AG08470 (cell line): ENCODE results near the gene GRXCR1.

GRCh38 chr4:40305325-40306011 lies 29.7 kb upstream of the CHRNA9 start:
- RRBS: no CpG with 5 or more reads among the region's 11 CpGs

DNA sequence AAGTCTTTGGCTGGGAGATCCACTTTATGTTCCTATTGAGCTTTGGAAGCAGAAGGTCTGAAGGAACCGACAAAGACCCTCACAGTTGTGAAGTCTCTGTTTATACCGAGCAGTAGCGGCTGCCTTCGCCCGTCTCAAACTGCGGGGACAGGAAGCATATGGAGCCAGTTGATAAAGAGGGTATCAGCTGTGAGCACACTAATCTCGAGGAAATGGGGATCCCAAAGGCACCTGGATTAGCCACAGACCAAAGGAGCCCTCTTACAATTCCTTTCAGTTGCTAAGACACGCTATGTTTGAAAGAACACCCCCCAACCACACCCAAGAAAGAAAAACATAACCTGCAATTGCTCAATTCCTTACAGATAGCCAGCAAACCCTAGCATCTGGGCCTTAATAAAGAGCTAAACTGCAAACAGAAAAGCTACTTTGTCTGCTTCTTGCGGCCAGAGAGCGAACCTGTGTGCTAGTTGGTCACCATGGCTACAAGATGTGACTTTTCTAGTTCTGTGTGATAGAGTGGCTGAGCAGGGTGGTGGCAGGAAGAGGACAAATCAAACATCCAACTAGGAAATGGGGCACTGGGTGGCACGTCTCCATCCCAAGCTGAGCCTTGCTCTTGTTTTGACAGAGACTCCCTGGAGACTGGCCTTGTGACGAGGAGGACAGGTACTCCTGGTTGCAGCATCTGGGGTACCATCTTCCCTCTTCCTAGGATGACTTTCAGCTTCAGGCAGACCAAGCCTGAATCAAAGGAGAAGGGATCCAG lies 23.2 kb upstream of the CHRNA9 start:
- RRBS: no CpG with 5 or more reads among the region's 12 CpGs

DNA sequence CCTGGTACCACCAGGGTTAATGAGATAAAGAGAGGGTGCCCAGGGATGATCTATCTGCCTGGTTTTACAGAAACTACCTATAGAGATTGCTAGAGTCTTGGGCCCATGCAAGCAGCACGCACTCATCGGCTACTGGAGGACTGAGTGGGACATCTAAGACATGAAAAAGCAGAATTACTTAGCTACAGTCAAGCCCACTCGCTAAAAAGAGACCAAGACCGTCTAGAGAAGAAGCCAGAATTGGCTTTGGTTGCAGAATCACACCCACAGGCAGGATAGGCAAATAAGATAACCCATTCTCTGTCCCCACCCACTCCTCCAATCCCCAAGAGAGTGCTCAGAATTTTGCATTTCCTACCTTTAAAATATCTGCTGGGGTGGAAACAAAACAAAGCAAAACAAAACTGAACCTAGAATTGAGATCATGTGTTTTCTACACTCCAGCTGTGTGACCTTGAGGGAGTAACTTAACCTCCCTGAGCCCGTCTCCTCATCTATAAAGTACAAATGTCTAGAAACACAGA lies 114.4 kb downstream of the RBM47 start:
- RRBS: no CpG with 5 or more reads among the region's 5 CpGs

GRCh38 chr4:40546938-40547589 lies 82.6 kb downstream of the RBM47 start:
- RRBS: no CpG with 5 or more reads among the region's 2 CpGs

DNA sequence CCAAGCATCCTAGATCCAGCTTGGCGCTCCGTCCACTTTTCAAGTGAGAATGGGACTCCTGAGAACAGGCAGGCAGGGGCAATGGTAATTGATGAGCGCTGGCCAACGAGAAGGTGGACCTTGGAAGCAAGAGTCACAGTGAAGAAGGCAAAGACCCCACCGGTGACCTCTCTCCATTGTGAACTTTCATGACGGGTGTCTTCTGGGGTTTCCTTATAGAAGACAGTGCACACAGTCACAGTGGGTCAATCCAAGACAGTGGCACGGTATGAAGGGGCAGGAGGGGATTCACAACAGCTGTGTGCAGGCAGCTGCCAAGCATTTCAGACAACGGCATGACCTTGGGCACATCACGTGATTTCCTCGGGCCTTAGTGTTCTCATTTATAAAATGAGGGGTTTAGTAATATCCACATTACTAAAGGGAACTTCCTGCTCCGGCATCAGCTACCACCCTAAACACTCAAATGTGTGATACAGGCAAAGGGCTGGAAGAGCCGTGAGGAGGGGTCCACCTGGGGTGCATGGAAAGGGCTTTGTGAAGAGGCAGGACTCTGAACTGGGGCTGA lies 43.0 kb downstream of the RBM47 start:
- RRBS: no CpG with 5 or more reads among the region's 12 CpGs

- RRBS: no CpG with 5 or more reads among the region's 6 CpGs
Observed at GRCh38 chr4:40628910-40629226, 796 bp downstream of the RBM47 start.

GRCh38 chr4:40631951-40632325 lies 2.3 kb upstream of the RBM47 start:
- RRBS: no CpG with 5 or more reads among the region's 2 CpGs

DNA sequence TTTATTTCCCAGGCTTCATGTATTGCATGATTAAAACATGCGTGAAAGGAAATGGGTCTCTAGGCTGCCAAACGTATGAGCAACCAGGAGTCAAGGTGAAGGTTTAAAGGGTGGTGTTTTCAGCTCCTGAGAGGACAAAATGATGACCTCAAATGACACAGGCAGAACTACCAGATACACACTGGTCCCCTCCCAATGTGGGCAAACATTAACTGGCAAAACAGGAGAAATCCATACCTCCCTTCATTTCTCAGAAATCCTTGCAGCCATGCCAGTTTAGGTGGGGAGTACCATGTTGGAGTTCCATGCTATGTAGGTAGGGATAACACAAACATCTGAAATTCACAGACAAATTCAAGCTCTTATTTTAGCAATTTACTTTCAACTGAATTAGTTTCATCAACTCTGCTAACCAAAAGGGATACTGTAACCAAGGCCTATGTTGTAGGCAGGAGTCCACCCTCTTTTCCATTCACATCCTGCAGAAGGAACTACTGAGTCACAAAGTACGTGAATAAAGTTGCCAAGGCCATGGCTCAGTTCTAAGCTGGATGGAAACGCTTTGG lies 58.5 kb upstream of the RBM47 start:
- RRBS: no CpG with 5 or more reads among the region's 4 CpGs

DNA sequence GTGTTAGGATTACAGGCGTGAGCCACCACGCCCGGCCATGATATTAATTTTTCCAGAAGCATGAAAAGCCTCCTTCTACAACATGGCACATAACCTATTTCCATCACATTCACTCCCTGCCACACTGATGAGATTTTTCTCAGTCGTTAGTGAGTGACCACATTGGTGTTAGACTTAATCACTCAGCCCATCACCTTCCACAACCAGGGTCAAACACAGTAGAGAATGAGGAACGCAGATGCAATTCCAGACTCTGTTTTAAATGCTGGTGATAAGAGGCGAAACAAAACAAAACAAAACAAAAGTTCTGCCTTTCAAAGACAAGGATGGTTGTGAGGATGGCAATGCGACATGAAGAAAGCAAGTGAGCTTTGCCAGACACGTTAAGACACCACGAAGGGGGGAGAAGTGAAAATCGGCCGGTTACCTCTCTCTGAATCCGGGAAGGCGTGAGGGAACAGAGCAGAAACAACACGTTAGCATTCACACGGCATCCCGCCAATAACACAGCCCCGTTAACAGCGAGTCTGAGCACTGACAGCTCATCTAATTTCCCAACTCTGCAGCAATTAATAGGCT lies 92.3 kb downstream of the NSUN7 start:
- RRBS: no CpG with 5 or more reads among the region's 18 CpGs

- RRBS: no CpG with 5 or more reads among the region's 5 CpGs
Observed at GRCh38 chr4:40918407-40918875, 168.7 kb downstream of the NSUN7 start.

GRCh38 chr4:41216160-41217334 lies 2.2 kb upstream of the APBB2 start:
- RRBS: 2% methylated on average over 19 of the region's 66 CpGs

DNA sequence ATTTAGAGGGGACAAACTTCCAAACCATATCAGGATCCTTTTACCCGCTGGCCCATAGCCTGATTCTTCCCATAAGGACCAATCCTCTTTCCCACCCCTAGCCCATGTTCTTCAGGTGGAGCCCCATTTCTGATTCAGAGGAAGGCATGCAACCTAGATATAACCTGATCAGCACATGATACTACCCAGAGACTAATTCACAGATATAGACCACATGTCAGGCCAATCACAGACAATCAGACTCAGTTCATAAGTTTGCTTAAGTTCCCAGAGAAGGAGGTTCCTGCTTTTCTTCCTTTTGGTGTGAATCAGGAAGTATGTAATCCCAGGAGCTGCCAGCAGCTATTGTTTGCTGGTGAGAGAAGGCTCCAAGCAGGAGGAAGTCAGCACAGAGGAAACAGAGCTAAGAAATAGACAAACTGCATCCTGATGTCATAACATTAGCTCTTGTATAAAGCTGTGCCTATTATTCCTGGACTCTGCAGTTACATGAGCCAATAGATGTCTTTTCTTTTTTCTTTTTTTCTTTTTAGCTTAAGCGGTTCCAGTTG lies 50.8 kb downstream of the UCHL1 start:
- RRBS: no CpG with 5 or more reads among the region's 2 CpGs

- RRBS: no CpG with 5 or more reads among the region's 5 CpGs
Observed at GRCh38 chr4:41572507-41572999, 34.6 kb downstream of the LIMCH1 start.

DNA sequence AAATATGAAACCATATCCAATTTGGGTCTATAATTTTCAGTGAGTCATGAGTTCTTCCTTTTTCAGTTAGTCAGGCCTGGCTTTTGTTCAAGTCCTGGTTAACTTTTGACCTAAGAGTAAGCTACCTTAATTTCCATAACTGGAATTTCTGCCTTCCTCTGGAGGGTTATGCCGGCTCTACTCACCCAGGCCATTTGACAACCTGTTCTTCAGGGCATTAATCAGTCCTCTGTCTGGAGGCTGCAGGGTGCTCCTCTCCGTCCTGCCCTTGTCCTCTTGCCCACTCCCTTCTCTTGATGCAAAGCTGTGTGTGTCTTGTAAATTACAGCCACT lies 73.9 kb downstream of the LIMCH1 start:
- RRBS: no CpG with 5 or more reads among the region's 2 CpGs

DNA sequence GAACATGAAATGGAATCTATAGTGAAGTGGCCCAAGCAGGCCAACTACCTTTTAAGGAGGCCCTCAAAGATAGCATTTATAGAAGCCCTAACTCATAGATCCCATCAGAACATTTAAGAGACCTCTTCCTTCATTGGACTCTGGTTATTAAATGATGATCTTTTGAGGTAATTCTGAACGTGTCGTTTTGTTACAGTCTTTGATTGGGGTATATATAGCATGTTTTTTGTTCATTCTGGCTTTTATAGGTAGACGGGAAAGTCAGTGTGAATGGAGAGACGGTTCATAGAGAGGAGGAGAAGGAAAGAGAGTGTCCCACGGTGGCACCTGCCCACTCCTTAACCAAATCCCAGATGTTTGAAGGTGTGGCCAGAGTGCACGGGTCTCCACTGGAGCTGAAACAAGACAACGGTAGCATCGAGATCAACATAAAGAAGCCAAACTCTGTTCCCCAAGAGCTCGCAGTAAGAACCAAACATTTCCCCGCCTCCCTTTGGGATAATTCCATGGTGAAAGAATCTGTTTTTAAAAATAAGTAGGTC lies 98.3 kb downstream of the PHOX2B start:
- RRBS: no CpG with 5 or more reads among the region's 10 CpGs

- RRBS: 7% methylated on average over 12 of the region's 25 CpGs
Observed at GRCh38 chr4:41882398-41882867, 52.8 kb upstream of the TMEM33 start.

- RRBS: no CpG with 5 or more reads among the region's 6 CpGs
Observed at GRCh38 chr4:42652873-42653428, 4.0 kb downstream of the ATP8A1 start.

DNA sequence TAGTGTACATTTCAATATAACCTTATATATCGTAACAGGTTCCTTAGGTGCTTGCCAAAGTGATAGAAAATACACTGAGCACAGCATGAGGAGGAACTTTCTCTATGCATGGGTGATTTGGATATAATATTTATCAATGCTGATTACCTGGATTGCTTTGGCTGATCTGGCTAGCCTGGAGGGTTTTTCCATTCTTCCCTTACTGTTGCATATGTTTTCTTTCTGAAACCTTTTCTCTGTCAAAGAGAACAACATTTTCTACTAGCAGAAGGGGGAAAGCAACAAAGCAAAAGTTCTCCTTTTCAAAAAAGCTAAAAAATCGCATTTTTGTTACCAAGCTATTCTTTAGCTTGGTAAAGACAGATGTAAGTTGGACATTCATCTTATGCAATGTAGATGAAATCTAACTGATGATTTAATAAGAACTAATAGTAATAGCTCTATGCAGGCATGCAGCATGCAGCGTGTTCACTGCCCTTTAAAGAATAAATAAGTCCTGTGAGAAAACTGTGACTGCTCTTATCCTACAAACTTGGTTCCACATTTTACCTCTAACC lies at the start of gene GRXCR1:
GRXCR1 (plus strand) TSS at position 424 of the 557 bp plus-strand sequence.
- RRBS: no CpG with 5 or more reads among the region's 3 CpGs

DNA sequence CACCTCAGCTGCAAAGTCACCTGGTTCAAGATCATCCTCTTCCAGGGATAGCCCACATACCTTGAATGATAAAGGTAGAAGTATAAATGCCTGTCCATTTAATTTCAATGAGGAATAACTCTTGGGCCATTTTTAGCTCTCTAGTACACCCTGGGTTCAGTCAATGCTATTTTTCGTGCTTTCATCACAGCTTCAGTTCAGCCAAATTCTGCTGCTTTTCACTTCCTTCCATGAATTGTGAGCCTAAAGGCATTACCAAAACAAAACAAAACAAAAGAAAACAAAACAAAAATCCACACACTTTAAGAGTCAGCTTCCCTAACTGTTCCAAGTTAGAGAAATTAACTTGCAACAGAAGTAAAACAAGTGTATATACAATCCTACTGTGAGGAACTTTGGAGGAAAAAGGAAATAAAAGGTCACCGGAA lies 423.2 kb downstream of the KCTD8 start:
- RRBS: 35% methylated on average over 1 of the region's 2 CpGs

DNA sequence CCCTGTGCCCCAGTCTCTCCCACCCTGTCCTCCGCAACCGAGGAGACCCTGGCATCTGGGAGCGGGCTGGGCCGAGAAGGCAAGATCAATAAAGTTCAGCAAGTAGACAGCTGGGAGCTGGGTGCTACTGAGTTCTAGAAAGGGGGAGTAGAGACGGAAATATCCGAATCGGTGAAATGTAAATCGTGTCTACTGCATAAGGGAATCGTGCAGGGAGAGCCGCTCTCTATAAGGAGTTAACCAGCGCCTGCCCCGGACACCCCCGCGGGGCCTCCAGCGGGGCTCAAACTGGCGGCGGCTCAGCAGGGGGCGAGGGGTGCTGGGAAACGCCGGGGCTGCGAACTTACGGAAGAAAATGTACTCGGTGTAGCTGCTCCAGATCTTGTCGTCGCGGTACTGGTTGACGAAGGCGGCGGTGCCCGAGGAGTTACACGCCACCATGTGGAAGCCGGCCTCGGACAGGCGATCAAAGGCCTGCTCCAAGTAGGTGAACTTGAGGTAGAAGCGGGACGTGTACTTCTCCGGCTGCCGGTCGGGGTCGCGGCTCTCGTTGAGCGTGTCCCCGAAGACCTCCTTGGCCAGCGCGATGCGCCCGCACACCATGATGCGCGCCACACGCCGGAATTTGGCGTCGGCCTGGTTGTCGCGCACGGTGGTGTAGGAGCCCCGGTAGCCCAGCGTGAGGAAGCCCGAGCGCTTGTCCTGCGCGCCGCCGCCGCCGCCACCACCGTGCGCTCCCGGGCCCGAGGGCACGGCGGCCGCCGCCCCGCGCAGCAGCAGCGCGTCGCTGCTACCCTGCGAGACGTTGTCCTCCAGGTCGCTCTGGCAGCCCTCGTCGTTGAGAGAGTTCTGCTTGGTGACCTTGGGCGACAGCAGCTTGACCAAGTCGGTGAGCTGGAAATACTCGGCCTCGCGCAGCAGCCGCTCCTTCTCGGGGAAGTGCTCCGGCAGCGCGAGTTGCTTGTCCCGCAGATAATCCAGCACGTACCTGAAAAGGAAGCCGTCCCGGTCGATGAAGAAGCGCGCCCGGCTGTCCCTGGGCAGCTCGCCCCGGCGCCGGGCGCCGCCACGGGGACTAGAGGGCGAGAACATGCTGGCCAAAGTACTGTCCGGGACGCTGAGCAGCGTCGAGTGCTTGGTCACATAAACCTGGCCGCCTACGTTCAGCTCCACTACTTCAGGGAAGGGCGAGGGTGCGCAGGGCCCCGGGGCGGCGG lies 985 bp downstream of the KCTD8 start:
- RRBS: 7% methylated on average over 63 of the region's 122 CpGs